Fibroblast of the aortic adventitia (primary cell): ENCODE data around the gene DHX35.

DNA sequence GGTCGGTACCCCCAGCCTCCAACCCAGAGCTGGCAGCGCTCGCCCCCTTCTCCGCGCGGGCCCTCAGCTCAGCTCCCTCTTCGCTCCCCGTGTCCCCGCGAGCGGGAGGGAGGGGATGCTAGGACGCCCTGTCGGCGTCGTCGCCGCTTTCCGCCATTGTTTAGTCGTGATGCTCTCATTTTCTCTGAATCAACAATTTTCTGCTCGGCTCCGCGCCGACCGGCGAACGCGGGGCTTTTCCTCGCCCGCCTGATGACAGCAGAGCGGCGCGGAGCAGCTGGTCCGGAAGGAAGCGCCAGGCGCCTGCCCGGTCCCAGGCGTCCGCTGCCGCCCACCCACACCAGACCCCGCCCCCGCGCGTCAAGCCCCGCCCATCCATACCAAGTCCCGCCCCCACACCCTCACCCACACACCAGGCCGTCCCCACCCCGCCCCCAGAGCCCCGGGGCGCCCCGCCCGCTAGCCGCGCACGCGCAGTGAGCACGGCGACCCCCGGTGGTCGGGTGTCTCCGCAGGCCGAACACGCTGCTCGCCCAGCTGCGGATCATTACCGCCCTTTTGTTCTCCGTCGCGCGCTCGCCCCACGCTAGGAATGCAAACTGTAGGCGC is 50.0 kb upstream of the SLC32A1 start:
- CAGE, long polyA plus RNA, result no peak

DNA sequence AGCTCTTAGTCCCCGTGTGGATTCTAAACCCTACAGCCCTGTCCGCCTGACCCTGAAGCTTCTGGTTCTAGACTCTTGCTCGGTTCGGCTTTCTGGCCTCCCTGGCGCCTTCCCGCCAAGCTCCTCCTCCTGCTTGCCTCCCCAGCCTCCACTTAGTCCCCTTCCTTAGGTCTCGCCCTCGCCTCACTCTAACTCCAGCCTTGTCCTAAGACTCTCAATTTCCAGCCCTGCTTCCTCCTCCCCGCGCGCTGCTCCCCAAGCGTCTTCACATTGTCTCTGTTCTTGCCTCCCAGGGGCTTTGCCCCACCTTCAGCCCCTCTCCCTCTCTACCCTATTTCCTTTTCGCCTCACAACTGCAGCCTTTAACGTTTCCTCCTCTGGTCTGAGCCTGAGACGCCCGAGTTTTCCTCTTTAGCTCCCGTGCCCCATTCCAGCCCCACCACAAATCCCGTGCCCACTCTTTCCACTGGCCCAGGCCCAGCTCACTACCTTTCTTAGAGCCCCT is 2.3 kb downstream of the SLC32A1 start:
- CAGE, long polyA plus RNA, result no peak

GRCh38 chr20:38767260-38767824 is 19.1 kb downstream of the ACTR5 start:
- CAGE, long polyA plus RNA, result no peak

GRCh38 chr20:38779181-38780041 is 26.1 kb upstream of the PPP1R16B start:
- CAGE, long polyA plus RNA, result no peak

DNA sequence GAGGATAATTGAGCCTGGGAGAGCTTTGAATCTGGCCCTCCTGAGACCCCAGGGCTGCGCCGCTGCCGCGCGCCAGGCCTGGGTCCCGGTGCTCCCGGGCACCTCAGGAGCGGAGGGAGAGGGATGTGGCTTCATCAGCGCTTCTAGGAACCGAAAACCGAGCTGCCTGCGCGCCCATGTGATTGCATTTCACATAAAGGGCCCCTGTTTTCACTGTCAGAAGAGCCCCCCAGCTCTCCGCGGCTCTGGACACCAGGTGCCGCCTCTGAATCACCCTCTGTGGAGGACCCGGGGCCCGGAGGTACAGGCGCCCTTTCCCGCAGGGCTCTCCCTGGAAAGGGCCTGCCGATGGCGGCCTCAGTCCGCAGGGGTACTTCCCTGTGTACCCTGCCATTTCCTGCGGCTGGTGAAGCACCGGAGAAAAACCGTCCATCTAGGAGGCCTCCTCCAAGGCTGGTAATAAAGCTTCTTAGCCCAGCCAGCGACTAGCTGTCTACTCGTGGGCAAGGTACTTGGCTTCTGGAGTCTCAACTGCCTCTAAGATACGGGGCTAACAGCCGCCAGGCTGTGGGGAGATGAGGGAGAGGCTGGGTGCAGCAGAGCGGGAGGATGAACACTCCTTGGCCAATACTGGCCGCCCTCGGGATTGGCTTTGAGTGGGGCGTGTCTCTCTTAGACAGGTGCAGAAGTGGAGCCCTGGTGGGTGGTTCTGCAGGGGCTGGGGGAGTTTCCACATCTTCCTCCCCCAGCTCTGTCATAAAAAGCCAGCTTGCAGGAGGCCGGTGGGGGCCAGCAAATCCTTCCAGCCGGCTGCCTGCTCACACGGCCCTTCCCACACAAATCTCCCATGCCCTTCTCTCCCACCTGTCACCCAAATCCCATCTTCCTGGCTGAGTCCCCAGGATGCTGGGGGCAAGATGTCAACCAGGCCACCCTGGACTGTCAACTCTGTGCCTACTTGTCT is 1.6 kb downstream of the PPP1R16B start:
- CAGE, long polyA plus RNA, result no peak

GRCh38 chr20:38864558-38865189 is 59.2 kb downstream of the PPP1R16B start:
- CAGE, long polyA plus RNA, result no peak

DNA sequence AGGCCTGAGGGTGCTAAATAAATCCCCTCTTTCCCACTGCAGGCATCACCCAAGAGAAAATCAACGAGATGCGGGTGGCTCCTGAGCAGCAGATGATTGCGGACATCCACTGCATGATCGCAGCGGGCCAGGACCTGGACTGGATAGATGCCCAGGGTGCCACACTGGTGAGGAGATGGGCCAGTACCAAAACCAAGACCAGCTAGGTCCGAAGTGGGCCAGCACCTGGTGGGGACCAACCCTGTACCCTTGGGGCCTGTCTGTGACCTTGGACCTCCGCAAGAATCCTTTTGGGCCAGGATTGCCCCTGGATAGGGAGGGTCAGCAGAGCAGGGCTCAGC is 23.6 kb upstream of the FAM83D start:
- CAGE, long polyA plus RNA, result no peak

DNA sequence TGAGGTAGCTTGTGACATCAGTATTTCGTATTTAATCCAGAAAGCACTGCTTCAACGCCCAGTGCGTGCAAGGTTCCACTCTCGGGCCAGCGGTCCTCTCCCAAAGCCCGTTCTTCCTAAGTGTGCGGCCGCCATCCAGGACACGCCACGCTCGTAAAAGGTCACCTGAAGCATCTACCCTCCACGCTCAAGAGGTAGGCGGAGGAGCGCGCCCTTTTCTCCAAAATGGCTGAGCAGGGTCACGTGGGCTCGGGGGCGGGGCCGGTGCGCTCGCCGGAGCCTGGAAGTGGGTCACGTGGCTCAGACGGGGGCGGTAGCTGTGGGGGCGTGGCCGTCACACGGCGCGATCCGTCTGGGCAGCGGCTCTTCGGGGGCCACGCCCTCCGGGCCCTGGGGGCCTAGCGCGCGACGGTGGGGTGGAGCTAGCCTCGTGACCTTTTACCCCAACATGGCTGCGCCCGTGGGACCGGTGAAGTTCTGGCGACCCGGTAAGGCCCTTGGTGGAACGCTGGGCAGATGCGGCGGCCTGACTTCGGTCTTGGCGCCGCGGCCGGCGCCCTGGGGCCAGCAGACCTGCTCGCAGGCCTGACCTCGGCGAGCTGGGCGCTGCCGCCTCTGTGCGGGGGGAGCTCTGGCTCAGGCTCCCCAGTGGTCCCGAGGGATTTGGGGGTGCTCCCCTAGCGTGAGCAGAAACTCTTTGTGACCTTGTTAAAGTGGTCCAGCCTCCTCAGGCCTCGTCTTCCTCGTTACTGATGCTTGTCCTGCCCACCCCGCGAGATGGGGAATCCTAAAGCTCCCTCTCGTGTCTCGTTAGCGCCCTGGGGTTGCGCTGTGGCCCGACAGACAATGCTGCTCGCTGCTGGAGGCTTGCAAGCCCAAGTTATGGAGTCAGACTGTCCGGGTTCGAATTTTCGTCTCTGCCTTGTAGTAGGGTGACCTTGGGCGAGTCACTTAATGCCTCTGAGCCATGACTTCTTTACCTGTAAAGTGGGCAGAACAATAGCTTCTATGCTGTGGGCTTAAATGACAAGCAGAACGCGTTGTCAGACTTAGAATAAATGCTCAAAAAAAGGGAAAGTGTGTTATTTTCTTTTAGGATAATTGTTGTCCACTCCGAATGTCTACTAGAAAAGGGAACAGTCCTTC is at the start of gene DHX35:
TSS of gene DHX35 (plus strand) at position 425 of the 1,146 bp plus-strand sequence.
- CAGE, long polyA plus RNA, result no peak

DNA sequence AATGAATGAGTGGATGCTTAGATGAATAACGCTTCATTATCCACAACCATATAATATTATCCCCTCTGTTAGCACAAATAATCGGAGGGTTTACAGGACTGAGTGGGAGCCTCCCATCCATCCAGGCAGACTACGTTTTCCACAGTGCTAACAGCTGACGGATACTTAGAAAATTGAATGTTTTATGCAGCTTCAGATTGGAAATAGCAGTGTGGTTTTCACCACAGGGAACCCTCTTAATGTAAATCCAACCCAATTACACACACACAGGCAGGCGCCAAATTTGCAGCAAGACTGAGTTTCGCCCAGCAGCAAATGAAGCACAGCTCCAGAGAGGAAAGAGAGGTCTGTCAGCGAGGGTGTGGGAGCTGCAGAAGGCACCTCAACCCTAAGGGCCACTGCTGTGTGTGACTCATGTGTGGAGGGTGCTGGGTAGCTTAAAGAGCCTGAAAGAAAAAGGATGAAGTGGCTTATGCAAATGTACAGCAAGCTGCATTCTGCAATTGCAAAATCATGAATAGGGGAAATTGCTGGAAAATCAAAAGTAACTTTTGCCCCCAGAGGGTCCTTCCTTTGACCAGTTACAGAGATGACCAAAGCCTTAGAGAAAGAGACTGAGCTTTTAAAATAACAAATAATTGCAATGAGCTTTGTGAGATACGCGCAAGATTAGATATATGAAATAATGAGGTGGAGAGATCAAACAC is 365.6 kb downstream of the MAFB start:
- CAGE, long polyA plus RNA, result no peak

- CAGE, long polyA plus RNA, result no peak
Measured at GRCh38 chr20:40465027-40465436, 224.0 kb downstream of the MAFB start.

- CAGE, long polyA plus RNA, result no peak
Measured at GRCh38 chr20:40685448-40685869, 3.6 kb downstream of the MAFB start.

DNA sequence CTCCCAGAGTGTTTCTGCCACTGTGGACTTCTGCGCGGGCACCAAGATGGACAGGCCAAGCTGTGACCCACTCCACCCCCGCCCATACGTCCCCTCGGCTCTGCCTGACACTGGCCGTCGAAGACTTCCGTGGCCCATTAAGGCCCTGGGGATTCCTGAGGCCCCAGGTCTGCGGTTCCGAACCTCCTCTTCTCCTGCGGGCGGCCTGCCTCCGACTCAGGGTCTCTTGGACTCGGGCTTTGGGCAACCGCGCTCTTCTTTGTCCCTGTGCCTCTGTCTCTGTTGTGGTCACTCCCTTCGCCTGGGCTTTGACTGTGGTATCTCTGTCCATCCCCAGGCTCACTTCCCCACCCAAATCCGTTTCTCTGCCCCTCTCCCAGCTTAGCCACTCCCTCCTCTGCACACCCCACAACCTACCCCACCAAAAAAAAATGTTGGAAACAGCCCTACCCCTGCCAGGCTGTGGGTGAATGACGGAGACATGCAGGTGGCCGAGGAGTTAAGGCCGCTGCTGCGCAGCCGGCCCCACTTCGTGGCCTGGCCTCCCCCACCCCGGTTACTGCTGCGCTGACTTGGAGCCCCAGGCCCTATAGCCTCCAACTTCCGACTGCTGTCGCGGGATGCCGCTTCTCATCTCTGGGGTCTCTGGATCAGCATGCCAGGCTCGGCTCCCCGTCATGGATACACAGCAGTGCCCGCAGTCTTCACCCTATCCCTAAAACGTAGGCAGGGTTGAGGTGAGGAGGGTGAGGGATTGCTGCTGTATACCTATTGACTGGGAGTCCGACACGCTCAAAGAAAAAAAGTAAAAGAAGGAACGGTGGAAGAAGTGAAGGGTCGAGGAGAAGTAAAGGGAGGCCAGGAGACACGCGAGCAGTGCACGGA is 2.6 kb upstream of the MAFB start:
- CAGE, long polyA plus RNA, result no peak

- CAGE, long polyA plus RNA, result no peak
Measured at GRCh38 chr20:41012627-41013321, 15.8 kb upstream of the TOP1 start.

DNA sequence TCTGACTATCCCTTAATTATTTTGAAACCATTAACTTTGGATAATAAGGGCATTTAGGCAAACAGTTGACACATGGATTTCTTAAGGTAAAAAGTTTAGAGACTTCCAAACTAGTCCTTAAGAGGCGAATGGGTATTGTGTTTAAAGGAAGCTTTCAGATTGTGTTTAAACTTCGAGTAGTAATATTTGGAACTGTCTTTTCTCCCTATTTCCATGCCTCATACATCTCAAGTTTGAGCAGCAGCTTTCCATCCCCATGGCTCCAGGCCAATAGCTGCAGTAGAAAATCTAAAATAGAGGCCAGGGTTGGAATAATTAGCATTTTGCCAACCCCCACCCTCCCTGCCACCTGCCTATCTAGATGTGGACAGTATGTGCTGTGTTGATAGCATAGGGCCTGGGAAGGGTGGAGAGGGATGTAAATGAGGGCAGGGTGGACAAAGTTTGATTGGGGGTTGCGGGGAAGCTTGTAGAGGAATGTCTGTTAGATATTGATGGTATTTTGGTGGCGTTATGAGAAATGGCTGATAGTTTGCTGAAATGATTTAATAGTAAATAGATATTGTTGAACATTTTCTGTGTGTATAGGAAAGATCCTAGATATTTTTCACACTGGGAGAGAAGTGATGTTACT is 5.6 kb downstream of the TOP1 start:
- CAGE, long polyA plus RNA, result no peak

- CAGE, long polyA plus RNA, result no peak
Measured at GRCh38 chr20:41137920-41138029, 432 bp downstream of the PLCG1 start.

DNA sequence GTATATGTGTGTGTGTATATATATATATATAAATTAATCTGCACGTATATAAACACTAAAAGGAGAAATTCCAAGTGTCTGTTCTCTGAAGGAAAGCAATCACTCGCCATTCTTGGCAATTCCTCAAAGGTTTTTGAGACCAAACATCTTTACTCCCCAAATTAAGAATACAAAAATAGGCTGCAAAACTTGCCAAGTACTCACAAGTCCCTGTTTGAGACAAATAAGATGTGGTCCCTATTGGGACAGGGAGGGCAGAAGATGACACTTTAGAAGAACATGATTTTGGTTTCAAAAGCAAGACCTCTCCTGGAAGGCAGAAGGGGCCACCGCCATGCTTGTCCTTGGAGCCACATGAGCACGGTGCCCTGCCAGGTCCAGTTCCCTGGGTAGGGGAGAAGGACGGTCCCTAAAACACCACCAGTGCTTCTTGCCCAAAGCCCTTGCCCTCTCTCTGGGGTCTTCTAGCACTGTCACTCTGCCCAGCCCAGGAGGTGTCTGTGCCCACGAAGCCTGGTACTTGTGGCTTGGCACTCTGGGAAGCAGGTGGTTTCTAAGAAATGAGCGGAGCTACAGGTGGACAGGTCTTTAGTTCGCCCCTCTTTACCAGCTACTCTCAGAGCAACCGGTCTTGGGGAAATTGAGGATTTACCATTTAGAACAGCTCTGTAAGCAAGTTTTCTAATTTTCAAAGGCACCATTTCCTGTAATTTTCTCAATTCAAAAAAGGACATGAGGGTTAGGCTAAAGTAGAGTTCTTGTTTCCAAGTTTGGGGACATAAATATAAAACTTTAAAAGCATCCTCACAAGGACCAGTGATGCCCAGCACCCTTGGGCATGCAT is 46.0 kb downstream of the PLCG1 start:
- CAGE, long polyA plus RNA, result no peak

DNA sequence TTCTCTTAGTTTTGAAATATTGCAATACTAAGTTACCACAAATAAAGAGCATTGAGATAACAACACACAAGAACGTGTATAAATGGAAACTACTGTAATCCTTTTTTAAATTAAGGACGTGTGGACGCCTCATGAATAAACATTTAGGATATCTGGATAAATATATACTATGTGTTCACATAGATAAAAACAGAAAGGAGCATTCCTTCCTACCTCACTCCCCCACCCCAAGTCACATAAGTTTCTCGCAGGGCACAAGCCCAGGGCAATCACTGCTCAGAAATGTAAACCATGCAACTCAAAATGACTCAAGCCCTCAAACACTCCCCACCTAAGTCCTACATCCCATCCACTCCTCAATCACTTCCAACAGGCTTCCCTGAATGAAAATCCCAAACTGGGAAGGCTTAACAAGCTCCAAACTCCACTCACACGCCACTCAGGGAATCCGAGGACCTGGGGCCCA is 1.1 kb downstream of the ZHX3 start:
- CAGE, long polyA plus RNA, result no peak

GRCh38 chr20:41349904-41350616 is 9.4 kb downstream of the LPIN3 start:
- CAGE, long polyA plus RNA, result no peak

DNA sequence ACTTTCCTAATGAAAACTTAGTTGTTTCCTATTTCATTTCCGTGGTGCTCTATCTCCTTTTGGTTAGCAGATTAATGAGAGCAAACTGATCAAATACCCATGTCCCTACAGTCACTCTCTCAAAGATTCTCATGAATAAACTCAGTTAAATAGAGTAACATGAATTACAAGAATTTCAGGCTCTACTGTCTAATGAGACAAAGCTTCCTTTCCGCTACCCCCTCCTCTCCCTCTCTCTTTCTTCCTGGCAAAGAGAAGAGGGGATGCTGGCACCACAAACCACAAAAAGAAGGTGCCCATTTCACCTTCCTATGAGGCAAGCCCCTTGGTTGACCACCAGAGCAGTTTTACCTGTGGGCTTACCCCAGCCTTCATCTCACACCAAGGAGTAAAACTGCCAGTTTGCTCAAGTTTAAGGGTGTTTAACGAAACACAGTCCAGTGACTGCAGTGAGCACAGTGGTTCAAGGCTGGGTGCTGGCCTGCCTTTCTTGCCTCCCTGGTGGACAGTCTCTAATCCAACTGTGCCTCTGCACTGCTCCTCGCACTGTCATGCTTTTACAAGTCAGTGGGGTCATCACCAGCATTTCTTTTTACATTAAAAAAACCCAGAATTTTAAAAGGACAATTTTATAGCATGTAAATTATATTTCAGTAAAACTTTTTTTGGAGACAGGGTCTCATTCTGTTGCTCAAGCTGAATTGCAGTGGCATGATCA is 16.0 kb downstream of the CHD6 start:
- CAGE, long polyA plus RNA, result no peak

DNA sequence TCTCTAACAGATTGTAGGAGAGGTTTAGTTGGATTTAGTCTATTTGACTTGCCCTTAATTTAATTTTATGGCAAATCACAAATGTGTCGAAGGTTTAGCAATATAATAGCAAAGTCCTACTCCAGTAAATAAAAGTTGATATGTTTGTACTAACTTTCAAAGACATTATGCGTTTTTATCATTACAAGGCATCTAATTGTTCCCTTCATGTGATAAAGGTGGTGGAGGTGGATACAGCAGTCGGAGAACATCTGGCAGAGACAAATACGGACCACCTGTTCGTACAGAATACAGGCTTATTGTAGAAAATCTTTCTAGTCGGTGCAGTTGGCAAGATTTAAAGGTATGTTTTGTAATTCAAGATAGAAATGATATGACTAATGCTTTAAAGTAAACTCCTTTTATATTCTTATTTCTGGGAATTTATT is 1.9 kb downstream of the SRSF6 start:
- CAGE, long polyA plus RNA, result no peak